ENCODE results near the genes ZNF410 and PROX2.

DNA sequence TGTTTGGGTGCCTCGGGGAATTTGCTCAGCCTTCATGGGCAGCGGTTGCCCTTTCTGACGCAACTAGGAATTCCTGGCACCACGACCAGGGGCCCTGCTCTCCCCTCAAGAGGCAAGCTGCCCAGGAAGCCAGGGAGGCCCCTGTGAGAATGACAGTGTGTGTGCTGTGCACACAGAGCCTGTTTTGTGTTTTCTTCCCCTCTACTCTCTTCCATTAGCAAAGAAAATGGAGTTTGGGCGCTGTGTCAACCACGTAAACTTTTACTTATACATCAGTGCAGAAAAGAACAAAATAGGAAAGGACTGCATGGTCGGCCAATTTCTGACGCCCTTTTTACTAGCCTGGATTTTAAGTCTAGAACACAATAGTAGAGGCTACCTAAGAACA, 18.0 kb upstream of the PTGR2 start:
- PRO-cap, 3 experiments, result no peak in any of the 3 experiments
- RRBS, result no CpG with 5 or more reads among the region's 8 CpGs

GRCh38 chr14:73836560-73837333, 14.9 kb upstream of the PTGR2 start:
- PRO-cap, 3 experiments, result no peak in any of the 3 experiments
- RRBS, result no CpG with 5 or more reads among the region's 5 CpGs

DNA sequence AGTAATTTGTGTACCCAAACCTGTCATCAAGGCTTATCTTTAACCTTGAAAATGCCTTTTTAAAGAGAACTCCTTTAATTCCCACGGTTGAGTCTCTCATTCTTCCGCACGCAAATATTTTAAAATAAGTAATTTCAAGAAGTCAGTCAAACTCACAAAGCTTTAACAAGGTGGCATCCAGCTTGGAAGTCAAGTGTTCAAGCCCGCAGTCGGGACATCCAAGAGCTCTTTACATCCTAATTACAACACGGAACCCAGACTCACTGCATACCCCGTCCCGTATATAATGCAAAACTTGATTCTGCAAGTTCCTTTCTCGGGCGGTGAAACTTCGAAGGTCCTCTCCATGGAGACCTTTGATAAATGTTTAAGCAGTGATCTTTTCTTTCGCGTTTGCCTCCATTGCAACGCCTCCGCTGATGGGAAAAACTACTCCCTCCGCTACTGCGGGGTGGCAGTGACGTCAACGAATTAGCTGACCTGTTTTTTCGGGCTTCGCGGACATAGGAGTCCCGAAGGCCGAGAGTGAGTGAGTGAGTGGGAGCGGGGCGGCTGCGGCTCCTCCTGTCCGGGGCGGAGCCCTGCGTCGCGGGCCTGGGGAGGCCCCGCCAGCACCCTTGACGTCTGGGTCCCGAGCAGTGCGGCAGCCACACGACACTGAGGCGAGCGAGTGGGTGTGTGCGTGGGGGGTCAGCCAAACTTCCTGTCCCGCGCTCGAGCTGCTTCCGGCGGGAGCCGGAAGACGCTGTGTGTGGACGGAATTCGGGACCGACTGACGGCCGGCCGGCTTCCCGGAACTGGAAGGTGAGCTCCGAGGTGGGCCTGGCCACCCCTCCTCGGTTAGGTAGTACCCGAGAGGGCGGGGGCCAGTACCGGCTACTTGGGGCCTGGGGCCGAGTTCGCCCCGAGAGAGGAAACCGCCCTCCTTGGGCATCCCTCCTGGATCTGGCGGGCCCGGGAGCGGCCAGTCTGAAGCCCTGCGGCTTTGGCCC, at the start of gene ZNF410:
ZNF410 (plus strand) TSS at position 748 of the 992 bp plus-strand sequence.
- PRO-cap, 3 experiments, result peak in 3 of 3 experiments; most common plus-strand start position 748 of the sequence (in 3); most common minus-strand start position 418 of the sequence (in 3)
- RRBS, result 1% methylated on average over 15 of the region's 67 CpGs

GRCh38 chr14:73995768-73996600, 23.1 kb downstream of the ENTPD5 start:
- PRO-cap, 3 experiments, result no peak in any of the 3 experiments
- RRBS, result 78% methylated on average over 2 of the region's 11 CpGs

DNA sequence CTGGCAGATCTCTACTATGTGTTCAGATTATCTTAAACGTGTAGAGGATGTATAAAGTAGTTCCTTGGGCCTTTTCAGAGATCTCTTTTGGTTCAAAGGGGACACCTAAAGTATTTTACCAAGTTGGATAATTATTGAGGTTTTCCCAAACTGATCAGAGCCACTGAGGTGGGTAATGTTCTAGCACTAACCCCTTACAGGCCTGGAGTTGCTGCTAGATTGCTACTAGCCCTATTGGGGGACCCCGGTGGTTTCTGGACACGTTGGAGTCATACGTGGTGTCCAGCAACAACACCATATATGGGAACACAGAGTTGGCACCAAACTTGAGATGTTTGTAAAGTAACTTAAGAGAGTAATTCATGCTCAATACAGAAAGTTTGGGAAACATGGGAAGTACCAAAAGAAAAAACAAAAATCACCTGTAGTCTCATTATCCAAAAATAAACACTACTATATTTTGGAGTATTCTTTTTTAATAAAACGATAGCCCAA, 585 bp downstream of the BBOF1 start:
- PRO-cap, 3 experiments, result no peak in any of the 3 experiments
- RRBS, result no CpG with 5 or more reads among the region's 5 CpGs

- PRO-cap, 3 experiments, result no peak in any of the 3 experiments
- RRBS, result no CpG with 5 or more reads among the region's 5 CpGs
Observed at GRCh38 chr14:74133670-74134717, 49.2 kb downstream of the LIN52 start.

DNA sequence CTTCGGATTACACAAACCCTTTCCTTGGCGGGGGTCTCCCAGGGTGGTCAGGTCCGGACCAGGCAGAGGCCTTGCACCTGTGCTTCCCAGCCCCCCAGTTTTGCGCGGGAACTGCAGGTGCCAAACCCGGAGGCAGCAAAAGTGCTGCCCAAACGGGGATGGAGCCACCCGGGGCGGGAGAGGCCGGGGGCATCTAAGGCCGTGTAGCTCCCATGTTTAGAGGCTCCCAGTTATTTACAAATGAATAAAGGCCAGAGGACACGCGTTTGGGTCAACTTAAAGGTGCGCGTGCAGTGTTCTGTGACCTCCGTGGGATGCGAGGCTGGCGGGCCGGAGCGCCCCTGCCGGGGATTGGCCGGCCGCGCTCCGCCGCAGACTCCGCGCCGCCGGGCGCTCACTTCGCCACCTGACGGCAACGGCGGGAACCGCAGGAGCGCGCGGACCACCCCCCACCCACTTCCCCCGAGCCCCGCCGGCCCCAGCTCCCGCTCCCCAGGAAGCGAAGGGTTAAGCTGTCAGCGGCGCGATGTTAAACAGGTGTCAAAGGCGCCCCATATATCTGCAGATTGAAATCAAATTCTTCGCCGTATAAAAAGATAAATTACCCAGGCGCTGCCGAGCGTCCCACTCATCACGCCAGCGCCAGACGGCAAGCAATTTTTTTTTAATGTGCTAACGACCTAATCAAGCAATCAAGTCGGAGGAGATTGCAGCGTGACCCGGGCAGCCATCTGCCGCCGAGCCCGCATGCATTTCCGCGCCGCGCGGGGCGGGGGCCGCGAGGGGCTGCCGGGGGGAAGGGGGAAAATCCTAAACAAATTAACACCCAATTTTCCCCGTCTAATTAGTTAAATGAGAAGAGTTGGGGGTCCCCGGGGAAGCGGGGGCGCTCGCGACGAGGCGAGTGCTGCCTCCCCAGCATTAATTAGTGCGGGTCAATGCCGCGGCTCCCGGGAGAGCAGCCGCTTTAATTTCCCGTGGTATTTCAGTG, 18.3 kb downstream of the VSX2 start:
- PRO-cap, 3 experiments, result no peak in any of the 3 experiments
- RRBS, result 3% methylated on average over 40 of the region's 86 CpGs

DNA sequence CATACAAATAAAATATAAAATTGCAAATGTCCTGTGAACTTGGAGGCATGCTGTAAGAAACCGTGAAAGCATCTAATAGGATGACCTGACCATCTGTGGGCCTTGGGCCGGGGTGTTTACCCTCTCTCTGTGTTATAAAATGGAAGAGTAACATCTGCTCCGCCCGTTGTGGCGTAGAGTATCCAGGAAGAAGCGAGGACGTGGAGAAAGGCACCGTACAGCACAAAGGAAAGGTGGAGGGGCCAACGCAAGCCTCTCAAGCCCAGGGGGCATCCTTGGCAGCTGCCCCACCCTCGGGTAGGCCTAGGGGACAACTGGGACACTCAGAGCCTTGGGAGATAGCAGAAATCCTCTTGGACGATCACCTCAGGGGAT, 26.1 kb downstream of the VSX2 start:
- PRO-cap, 3 experiments, result no peak in any of the 3 experiments
- RRBS, result no CpG with 5 or more reads among the region's 11 CpGs

GRCh38 chr14:74398694-74398900, 27.4 kb downstream of the SYNDIG1L start:
- PRO-cap, 3 experiments, result peak in 1 of 3 experiments; most common minus-strand start chr14:74398786 (in 1)
- RRBS, result no CpG with 5 or more reads among the region's 2 CpGs

DNA sequence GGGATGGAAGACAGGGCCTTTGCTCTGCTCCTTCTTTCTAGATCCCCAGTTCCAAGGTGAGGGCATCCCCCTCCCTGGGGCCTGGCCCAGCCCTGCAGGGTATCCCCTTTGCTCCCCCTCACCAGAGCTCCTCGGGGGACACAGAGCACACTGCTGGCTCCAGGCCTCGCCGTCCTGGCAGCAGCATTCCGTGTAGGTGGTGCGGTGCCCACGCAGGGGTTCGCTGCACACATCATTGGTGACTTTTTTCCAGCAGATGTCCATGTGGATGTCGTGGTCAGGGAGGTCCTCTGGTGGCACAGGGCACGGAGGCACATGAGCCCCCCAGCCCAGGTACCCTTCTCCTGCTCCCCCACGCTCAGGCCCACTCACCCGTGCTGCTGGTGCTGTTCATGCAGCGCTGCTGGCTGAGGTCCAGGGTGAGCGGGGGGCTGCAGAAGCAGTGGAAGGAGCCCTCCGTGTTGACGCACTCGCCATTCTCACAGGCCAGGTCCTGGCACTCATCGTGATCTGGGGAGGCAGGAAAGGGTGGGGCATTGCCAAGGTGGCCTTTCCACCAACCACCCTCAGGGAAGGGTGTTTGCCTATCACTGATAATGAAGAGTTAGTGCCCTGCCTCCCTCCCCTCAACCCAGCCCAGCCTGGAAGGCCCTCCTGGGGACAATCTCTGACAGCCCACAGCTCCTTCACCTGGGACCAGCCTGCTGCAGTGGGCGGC, 9.7 kb downstream of the ISCA2 start:
- PRO-cap, 3 experiments, result no peak in any of the 3 experiments
- RRBS, result no CpG with 5 or more reads among the region's 18 CpGs

DNA sequence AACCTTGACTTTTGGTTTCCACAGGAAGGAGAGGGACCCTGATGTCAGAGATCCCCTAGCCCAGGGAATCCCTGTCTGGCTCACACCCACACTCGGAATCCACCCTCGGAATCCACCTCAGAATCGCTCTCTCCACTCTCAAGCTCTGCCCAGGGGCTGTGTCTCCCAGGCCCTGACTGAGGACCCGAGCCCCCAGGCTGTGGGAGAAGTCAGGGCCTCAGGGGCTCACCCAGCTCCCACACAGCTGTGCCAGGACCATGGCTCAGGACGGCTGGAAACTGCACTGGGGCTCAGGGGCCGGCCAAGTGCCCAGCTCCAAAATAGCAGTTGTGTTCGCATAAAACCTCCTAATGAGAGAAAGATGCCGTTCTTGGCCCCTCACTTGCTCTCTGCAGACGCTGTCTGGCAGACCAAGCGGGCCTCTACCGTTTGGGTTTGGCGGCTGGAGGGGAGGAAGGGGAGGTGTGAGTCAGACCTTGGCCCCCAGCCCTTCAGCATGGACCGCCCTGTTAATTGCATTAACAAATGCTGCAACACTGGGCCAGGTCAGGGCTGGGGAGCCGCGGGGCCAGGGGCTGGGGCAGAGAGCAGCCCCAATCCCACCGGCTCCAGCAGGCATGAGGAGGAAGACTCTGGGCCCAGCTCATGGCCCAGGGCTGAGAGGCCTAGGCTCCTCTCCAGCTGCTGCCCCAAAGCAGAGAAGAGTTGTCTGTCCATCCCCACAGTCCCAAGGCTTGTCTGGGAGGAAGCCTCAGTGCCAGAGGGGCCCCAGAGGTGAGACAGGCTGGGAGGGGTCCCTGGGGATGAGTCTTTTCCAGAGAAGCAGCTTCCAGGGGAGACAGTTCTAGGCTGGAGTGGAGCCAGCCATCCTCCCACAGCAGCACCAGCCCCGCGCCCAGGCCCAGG, 17.1 kb downstream of the LTBP2 start:
- PRO-cap, 3 experiments, result no peak in any of the 3 experiments
- RRBS, result no CpG with 5 or more reads among the region's 18 CpGs

GRCh38 chr14:74784635-74785126, 21.6 kb downstream of the YLPM1 start:
- PRO-cap, 3 experiments, result no peak in any of the 3 experiments

GRCh38 chr14:74798172-74799577, 35.6 kb downstream of the YLPM1 start:
- PRO-cap, 3 experiments, result no peak in any of the 3 experiments
- RRBS, result no CpG with 5 or more reads among the region's 36 CpGs

GRCh38 chr14:74835111-74835647, 40.8 kb downstream of the PROX2 start:
- PRO-cap, 3 experiments, result no peak in any of the 3 experiments
- RRBS, result no CpG with 5 or more reads among the region's 4 CpGs

DNA sequence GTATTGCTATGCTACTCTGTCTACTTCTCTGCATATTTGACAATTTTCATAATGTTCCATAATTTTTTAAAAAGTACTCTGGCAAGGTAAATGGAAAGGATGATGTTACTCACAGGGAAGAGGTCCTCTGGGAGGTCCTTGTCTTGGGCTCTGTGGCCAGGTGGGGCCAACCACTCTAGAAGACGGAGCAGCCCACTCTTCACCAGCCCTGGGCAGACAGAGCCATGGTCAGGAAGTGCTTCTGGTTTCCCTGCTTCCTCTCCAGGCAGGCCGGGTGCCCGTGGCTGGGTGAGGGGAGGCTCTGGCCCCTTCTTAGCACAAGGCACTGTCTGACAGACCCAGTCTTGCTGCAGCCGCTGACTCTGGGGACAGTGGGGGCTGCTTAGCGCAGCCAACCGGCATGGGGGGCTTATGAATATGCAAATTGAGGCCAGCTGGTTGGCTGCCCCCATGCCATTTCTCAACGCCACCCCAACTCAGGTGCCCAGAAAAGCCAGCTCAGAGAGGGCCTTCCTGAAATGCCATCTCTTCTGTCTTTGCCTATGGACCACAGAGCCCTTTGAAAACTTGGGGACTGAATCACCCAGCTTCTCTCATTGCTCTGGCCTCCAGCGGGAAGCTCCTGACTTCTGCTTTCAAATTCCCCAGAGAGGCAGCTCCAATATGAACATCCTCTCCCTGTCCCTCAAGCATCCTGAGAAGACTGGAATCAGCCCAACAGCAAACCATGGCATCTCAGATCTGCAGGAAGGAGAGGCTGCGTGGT, at the start of gene PROX2:
PROX2 (minus strand) TSS at position 364 of the 766 bp plus-strand sequence.
- PRO-cap, 3 experiments, result no peak in any of the 3 experiments
- RRBS, result no CpG with 5 or more reads among the region's 9 CpGs

DNA sequence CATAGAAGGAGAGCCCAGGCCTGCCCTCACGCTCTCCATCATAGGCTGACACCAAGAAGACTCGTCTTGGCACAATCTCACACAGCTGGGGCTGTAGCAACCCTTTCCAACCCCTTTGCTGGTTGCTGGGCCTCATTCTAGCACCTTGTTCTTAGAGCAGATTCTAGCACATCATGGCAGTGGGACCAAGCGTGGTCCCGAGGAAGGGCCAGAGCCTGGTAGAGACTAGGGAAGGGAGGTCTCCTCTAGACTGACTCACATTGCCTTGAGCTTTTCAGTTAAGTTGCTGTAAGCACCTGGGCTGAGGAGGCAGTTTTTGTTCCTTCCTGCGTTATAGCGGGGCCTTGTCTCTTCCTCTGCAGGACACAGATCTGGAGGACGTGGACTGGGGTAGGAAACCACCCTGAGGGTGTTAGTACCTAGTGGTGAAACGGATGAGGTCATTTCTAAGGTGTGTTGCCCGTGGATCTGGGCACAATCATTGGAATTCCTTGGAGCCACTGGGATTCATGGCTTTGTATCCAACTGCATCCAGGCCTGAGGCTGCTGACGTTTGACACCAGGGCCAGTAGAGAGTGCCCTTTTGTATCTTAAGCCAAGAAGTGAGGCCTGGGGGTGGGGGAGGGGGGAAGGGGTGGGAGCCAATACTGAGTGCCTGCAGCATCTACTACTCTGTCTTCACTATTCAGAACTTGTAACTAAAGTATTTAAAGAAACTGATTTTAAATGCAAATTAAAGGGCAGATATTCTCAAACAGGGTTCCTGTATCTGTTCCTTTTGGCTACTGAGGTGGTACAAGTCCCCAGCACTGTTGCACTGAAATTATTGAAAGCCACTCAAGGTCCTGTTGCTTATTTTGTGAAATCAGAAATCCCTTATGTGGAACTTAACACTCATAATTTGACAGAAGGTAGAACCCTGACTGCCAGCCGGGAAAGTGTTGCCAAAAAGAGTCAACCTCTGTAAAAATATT, 19.8 kb downstream of the RPS6KL1 start:
- PRO-cap, 3 experiments, result no peak in any of the 3 experiments
- RRBS, result no CpG with 5 or more reads among the region's 11 CpGs

GRCh38 chr14:74973703-74973873, 18.2 kb upstream of the PGF start:
- PRO-cap, 3 experiments, result no peak in any of the 3 experiments
- RRBS, result no CpG with 5 or more reads among the region's 3 CpGs

- PRO-cap, 3 experiments, result no peak in any of the 3 experiments
- RRBS, result no CpG with 5 or more reads among the region's 13 CpGs
Observed at GRCh38 chr14:75221786-75222639, 45.6 kb upstream of the TMED10 start.

DNA sequence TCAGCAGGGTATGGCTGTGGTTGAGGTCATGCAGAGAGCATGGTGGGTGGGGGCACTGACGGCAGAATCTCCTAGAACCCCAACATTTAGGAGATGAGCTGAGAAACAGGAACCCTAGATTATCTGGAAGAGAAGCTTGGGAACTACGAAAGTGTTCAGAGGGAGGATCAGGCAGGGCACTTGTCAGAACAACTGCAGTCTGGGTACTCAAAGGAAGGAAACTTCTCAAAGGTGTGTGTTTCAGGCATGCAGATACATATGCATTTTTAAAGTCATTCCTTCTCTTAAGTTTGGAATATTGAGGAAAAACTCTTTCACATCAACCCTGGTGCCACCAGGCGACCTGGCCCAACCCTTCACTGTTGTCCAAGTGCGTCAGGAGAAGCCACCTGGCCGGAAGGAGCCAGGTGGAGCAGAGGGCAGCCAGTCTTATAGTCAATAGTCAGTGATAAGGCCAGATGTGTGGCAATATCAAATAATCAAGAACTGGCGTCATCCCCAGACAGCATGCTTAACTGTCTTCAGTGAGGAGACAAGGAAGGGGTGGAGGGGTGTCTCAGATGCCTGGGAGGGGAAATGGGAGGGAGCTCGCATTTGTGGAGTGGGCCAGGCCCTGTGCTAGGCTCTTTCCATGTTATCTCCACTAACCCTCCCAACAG, 49.2 kb upstream of the FOS start:
- PRO-cap, 3 experiments, result no peak in any of the 3 experiments
- RRBS, result no CpG with 5 or more reads among the region's 7 CpGs

DNA sequence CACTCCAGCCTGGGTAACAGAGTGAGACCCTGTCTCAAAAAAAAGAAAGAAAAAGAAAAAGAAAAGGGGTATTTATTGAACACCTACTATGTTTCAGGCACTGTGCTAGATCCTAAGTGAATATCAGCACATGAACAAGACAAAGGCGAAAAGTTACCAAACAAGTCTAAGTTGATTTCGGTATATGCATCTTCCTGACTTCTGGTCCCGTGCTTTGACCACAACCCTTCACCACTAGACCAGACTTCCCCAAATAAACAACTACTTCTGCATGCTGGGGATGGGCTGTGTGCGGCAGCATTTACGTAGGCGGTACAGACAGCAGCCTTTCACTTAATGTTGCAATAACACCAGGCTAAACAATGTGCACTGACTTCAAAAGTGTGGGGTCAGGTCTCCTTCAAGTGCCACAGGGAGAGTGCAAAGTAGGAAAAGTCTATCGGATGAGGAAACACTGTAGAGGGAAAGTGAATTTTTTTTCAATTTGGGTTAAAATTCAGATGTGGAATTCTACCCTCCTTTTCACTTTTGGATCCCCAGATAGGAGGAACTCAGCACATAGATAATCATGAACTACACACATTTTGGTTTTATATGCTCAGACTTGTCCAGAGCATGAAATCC, 3.8 kb upstream of the FOS start:
- PRO-cap, 3 experiments, result no peak in any of the 3 experiments
- RRBS, result no CpG with 5 or more reads among the region's 7 CpGs

Measured in breast (tissue), 4 donors.